ENCODE data around the gene CLEC18B.

DNA sequence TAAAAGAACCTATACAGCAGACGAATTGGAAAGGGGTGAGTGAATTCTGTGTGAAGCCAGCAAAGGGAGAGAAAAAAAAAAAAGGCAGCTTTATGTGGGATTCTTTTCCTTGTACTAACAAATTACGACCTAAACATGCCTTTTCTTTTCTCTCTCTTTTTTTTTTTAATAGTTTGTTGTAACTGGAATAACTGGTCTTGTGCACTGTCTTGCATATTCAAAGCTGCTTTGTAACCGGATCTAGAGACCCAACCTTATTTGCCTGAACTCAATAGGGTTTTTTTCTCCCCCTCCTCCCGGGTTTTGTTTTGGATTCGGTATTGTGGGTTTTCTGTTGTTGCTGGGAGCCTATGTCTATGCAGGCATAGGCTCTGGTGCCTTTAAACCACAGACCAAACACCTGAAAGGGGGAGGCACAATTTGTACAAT lies 7.1 kb upstream of the ZFHX3 start:
- RRBS: no CpG with 5 or more reads among the region's 5 CpGs
CAGE:
- cytosol, long polyA plus RNA: no peak
- long polyA plus RNA: no peak
- nucleus, long polyA plus RNA: no peak

DNA sequence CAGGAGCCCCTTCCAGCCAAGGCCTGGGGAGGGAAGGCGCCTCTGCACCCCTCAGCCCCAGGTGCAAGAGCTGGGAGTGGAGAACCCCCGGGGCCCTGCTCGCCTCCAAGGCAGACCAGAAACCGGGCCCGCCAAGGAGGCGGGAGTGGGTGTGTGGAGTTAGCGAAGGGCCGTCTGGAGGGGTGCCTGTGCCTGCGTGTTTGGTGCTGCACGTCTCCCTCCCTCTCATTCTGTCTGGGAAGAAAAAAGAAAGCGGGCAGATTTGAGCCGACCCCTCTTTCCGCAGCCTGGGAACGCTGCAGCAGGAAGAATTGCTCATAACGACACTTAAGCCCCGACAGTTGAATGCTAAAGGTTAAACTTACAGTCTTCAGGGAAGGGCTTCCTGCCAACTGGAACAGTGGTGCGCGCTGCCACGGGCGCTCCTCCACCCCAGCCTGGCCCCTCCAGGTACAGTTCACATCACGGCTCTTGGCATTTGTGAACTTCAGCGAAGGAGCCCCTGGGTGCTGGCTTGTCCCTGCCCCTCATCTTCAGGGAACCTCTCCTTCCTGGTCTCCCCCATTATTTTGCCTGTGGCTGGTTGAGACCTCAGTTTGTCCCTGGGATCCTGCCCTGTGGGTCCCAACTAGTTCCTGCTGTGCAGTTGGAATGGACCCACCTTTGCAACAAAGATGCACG lies 19.2 kb upstream of the ZFHX3 start:
- RRBS: no CpG with 5 or more reads among the region's 23 CpGs
CAGE:
- cytosol, long polyA plus RNA: no peak
- long polyA plus RNA: no peak
- nucleus, long polyA plus RNA: no peak

DNA sequence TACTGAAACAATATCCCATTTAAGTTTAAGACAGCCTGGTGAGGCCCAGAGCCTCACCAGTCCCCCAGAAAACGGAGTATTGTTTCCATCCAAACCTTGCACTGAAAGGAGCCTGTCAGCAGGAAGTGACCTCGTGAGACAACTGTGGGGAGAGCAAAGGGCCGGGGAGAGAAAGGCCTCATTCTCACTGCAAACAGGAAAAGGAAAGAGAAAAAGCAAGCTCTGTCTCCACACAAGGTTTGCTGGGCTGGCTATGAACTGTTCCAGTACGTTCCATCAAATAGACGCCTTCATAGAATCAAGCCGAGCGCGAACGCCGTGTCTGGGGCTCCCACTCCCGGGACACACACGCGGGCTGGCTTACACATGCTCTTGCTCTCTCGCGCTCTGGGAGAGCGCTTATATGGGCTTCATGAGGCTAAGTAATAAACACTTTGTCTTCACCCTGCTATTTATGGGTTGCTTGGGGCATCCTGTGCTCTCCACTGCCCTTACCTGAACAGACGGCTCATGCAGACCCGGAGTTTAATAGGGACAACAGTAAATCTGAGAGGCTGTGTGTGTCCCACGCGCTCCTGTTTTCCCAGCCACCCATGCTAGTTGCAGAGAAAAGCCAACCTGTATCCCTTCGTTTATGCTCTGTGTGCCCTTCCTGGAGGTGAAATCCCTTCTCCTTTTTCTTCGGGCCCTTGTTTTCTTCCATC lies 44.6 kb upstream of the ZFHX3 start:
- RRBS: no CpG with 5 or more reads among the region's 22 CpGs
CAGE:
- cytosol, long polyA plus RNA: no peak
- long polyA plus RNA: no peak
- nucleus, long polyA plus RNA: no peak

- RRBS: no CpG with 5 or more reads among the region's 19 CpGs
CAGE:
- cytosol, long polyA plus RNA: no peak
- long polyA plus RNA: no peak
- nucleus, long polyA plus RNA: no peak
Observed at GRCh38 chr16:73183336-73184104, 135.6 kb upstream of the ZFHX3 start.

DNA sequence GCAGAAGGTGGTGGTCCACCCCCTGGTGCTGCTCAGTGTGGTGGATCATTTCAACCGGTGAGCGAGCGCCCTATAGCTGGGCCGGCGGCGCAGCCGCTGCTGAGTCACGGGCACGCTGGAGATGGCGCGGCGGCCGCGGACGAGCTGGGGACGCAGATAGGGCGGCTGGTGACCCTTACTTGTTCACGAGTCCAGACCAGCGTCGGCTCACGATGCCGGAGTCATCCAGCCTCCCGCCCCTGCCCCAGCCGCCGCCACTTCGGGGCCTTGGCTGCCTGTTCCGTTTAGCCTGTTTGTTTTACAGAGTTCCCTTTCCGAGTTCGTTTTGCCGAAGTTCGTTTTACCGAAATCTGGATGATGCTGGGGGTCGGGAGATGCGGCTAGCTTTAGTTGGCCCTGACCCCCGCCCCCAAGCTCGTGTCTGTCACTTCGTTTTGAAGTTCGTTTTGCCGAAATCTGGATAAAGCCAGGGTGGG lies 356 bp downstream of the PSMD7 start:
- RRBS: under 1% methylated on average over 1 of the region's 39 CpGs
CAGE:
- cytosol, long polyA plus RNA: no peak
- long polyA plus RNA: no peak
- nucleus, long polyA plus RNA: no peak

DNA sequence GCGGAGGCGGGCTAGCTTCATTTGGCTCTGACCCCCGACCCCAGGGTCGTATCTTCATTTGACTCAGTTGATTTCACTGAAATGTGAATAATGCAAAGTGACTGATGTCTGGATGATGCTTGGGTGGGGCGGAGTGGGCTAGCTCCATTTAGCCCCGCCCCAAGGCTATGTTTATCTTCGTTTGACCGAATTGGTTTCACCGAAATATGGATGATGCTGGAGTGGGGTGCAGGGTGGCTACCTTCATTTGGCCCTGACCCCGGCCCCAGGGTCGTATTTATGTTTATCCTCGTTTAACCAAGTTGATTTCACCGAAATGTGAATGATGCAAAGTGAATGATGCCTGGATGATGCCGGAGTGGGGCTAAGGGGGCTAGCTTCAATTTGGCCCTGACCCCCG lies 794 bp downstream of the PSMD7 start:
- RRBS: 38% methylated on average over 4 of the region's 15 CpGs
CAGE:
- cytosol, long polyA plus RNA: no peak
- long polyA plus RNA: no peak
- nucleus, long polyA plus RNA: no peak

GRCh38 chr16:74306953-74307878 lies 10.6 kb downstream of the PSMD7 start:
- RRBS: no CpG with 5 or more reads among the region's 9 CpGs
CAGE:
- cytosol, long polyA plus RNA: no peak
- long polyA plus RNA: no peak
- nucleus, long polyA plus RNA: no peak

GRCh38 chr16:74325515-74326390 lies 29.1 kb downstream of the PSMD7 start:
- RRBS: no CpG with 5 or more reads among the region's 16 CpGs
CAGE:
- cytosol, long polyA plus RNA: no peak
- long polyA plus RNA: no peak
- nucleus, long polyA plus RNA: no peak

- RRBS: no CpG with 5 or more reads among the region's 16 CpGs
CAGE:
- cytosol, long polyA plus RNA: no peak
- long polyA plus RNA: no peak
- nucleus, long polyA plus RNA: no peak
Observed at GRCh38 chr16:74421079-74421587, at the start of gene CLEC18B. TSS of gene CLEC18B (minus strand) at chr16:74421478.

DNA sequence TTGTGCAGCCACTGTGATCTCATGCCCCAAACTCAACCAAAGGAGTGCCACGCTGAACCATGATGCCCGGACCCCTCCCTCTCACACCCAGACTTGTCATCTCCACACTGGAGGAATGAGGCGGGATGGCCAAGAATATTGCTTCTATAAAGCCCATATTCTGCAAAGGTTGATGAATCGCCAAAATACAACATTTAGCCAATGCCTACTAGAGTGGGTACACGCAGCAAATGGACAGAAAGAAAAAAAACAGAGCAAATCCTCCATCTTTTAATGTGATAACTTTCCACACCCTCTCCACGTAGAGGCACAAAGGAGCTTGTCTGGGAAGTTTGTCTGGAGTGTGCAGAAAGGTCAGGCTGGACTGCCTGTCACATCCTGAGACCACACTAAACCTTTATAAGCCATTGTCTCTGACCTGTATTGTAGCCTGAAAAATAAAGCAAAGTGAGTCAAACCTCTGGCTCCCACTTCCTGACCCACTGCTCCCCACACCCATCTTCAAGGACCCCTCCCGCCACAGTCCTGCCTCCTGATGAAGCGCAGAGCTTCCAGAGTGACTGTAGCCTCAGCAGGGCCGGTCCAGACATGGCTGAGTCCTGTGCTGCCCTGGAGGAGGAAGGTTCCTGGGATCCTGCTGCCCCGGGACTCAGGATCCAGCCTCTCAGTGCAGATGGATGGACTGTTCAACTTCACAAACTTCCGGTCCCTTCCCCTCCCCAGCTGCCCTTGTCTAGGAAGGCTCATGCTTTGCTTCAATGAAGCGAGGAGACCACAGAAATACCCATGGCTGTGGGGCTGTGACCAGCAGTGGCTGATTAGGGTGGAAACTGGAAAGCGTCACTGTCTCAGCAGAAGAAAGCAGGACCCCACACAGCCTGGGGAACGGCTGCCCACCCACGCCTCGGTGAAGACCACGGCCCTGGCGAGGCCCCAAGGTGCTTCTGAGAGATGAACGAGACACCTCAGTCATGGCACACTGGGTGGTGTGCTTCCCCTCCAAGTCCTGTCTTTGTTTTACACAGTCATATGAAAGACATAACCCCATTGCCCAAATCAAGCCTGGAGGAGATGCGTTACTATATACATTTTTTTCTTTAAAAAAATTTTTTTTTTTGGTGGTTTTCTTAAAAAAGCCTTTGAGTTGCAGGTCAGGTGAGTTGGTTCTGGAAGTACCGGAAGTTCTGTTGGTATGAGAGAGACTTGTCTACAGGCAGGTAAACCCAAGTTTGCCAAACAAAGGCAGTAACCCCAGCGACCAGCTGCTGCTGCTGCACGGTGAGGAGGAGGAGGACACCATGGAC lies 30.9 kb upstream of the CLEC18B start:
- RRBS: 88% methylated on average over 2 of the region's 23 CpGs
CAGE:
- cytosol, long polyA plus RNA: no peak
- long polyA plus RNA: no peak
- nucleus, long polyA plus RNA: no peak

DNA sequence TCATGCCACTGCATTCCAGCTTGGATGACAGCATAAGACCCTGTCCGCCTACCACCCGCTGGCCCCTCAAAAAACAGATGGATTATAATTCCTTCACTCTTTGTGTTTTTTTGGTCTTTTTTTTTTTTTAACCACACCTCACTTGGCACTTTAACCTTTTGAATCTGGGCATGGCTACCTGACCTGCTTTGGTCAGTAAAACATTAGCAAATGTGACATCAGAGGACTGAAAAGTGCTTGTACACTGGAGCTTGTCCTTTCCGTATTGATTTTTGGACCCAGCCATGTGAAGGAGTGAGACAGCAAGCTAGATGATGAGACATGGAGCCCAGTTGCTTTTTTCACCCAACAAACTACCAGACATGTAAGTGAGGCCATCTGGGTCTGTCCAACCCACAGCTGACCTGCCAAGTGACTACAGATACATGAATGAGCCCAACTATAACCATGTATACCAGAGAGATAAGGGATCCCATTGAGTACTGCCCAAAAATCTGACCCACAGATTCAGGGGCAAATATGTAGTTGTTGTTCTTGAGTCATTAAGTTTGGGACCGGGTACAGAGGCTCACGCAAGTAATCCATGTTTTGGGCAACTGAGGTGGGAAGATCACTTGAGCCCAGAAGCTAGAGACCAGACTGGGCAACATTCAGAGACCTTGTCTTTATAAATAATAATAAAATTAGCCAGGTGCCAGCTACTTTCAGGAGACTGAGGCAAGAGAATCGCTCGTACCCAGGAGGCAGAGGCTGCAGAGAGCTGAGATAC lies 35.9 kb downstream of the GLG1 start:
- RRBS: no CpG with 5 or more reads among the region's 7 CpGs
CAGE:
- cytosol, long polyA plus RNA: no peak
- long polyA plus RNA: no peak
- nucleus, long polyA plus RNA: no peak

- RRBS: no CpG with 5 or more reads among the region's 19 CpGs
CAGE:
- cytosol, long polyA plus RNA: no peak
- long polyA plus RNA: no peak
- nucleus, long polyA plus RNA: no peak
Observed at GRCh38 chr16:74699926-74700460, 669 bp downstream of the MLKL start.

- RRBS: no CpG with 5 or more reads among the region's 8 CpGs
CAGE:
- cytosol, long polyA plus RNA: no peak
- long polyA plus RNA: no peak
- nucleus, long polyA plus RNA: no peak
Observed at GRCh38 chr16:74723281-74723891, 22.7 kb upstream of the MLKL start.

DNA sequence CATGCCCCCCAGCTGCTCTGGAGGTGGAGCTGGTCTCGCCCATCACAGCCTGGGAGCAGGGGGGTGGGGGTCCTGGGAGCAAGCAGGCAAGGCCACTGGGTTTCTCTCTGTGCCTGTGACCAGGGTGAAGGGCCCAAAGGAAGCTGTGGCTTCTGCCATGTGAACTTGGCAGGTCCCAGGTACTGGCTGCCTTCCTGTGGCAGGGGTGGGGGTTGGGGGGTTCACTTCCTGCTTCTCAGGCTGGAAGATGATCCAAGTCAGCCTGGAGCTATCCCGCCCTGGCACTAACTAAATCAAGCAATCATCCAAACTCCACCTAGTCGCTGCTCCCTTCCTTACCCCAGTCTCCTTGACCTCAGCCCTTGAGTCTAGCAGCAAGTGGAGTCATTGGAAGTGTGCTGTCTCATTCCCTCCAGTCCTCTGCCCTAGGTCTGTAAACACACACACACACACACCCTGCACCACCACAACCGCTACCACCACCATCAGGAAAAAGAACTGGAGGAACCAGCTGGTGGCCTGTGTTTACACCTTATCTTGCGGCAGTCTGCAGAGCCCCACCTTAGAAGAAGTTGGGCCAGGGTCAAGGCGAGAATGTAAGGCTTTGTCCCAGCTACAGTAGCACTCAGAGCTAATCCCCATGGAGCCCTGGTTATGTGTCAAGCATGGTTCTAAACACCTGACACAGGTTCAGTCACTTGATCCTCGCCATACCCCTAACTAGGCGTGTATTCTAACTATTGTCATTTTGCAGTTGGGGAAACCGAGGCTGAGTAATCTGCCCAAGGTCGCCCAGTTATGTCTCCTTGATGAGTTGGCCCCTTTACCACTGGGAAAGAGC lies 29.7 kb upstream of the MLKL start:
- RRBS: no CpG with 5 or more reads among the region's 10 CpGs
CAGE:
- cytosol, long polyA plus RNA: no peak
- long polyA plus RNA: no peak
- nucleus, long polyA plus RNA: no peak

GRCh38 chr16:74734008-74734920 lies 33.6 kb upstream of the MLKL start:
- RRBS: no CpG with 5 or more reads among the region's 27 CpGs
CAGE:
- cytosol, long polyA plus RNA: no peak
- long polyA plus RNA: no peak
- nucleus, long polyA plus RNA: no peak

DNA sequence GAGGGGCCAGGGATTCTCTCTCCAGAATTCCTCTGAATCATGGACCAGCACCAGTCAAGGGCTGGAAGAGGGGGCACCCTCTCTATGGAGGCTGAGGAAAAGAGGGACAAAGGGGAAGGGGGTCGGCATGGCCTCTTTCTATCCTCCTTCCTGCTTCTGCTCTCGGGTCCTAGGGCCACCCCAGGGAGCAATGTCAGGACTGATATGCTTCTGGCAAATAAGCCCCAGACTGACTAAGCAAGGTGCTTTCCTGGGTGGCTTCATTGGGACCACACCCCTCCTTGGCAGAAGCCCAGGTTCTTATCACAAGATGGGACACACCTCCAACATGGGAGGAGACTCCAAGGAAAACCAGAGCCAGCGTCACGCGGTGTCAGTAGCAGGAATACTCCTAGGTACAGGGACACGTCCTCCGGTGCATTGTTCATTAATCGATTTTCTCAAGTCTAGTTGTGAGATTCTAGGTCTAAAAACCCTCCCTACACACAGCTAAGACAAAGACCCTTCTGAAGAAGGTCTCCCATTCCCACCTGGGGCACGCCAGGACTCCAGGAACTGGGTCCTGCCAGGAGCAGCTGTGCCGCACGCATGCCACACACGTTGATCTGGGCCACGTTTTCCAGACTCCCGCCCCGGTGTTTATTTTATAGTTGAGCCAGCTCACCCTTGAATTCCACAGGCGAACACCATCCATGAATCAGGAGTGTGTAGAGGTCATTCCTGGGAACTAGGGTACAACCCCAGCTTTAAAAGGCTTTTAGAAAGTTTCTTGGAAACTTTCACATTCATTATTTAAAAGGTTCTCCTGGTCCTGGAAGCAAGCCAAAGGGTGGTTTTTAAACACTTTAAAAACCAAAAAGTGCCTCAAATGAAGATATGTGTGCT lies 30.9 kb downstream of the FA2H start:
- RRBS: no CpG with 5 or more reads among the region's 16 CpGs
CAGE:
- cytosol, long polyA plus RNA: no peak
- long polyA plus RNA: no peak
- nucleus, long polyA plus RNA: no peak

GRCh38 chr16:74746039-74746442 lies 28.6 kb downstream of the FA2H start:
- RRBS: no CpG with 5 or more reads among the region's 5 CpGs
CAGE:
- cytosol, long polyA plus RNA: no peak
- long polyA plus RNA: no peak
- nucleus, long polyA plus RNA: no peak

GRCh38 chr16:74874198-74874722 lies 99.6 kb upstream of the FA2H start:
- RRBS: 93% methylated on average over 1 of the region's 16 CpGs
CAGE:
- cytosol, long polyA plus RNA: no peak
- long polyA plus RNA: no peak
- nucleus, long polyA plus RNA: no peak

- RRBS: 100% methylated on average over 2 of the region's 11 CpGs
CAGE:
- cytosol, long polyA plus RNA: no peak
- long polyA plus RNA: no peak
- nucleus, long polyA plus RNA: no peak
Observed at GRCh38 chr16:75016594-75017014, 17.8 kb downstream of the ZNRF1 start.

GRCh38 chr16:75065472-75066076 lies 51.0 kb downstream of the LDHD start:
- RRBS: no CpG with 5 or more reads among the region's 6 CpGs
CAGE:
- cytosol, long polyA plus RNA: no peak
- long polyA plus RNA: no peak
- nucleus, long polyA plus RNA: no peak